ENCODE results near the gene APH1A.

GRCh38 chr1:149792436-149792952, 10.0 kb downstream of the FCGR1A start:
- PRO-cap, result unidirectional peak, plus-strand start at chr1:149792639

- PRO-cap, result no peak
Observed at GRCh38 chr1:149940439-149941761, 4.2 kb upstream of the MTMR11 start.

DNA sequence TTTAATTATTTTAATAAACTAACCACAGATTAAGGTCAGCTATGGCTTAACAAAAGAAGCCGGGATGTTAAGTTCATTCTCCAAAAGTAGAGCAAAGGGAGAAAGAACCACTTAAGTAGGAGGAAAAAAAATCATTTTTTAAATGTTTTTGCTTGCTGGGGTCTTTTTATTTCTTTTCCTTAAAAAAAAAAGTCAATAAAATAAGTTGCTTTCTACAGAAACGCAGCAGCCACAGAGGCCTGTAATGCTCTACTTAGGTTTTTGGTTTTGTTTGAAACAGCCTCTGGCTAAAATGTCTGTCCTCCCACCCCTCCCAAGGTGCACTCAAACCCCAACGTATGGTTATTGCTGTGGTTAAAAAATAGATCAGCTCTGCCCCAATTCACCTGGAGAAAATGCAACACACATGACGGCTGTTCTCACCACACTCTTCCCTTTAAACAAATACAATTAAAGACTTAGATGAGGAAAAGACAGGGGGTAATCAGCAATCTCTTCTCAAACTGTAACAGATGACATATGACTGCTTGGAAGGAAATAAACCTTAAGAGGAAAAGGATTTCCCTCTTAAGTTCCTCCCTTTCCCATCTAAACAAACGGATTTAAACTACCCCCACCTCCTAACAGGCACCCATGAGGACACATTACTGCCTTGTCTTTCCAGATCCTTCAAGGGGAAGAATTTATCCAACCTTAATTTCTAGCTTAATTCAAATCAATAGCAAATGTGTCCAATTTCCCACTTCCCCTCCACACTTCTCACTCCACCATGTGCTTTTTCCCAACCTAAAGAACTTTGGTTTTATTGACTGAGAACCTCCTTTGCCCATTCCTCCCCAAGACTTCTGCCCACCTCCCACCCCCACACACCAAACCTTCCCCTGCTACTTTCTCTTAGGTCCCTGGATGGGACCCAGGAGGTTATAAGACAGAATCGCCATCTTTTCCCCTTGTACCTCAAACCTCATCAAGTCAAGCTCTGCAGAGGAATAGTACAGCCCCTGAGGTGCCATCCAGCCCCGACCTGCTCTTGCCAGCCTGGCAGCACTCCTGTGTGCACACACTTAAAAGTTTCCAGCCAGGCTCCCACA, 6.3 kb upstream of the MTMR11 start:
- PRO-cap, result no peak

DNA sequence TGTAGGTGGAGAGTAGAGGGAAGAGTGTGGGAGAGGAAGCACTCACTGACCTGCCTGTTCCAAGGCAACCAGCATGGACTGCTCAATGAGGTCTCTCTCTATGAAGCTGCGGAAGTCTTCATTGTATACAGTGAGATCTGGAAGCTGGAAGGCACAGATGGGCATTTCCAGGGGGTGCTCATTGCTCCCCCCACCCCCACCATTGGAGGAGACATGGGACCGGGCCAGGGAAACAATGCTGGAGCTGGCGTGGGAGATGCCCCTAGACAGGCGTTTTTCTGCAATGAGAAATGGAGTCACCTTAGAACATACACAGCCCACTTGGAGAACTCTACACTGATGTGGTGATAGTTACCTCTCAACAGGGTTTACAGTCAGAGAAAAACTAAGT, 30.6 kb upstream of the MTMR11 start:
- PRO-cap, result no peak

- PRO-cap, result no peak
Observed at GRCh38 chr1:150148635-150149323, 937 bp upstream of the PLEKHO1 start.

DNA sequence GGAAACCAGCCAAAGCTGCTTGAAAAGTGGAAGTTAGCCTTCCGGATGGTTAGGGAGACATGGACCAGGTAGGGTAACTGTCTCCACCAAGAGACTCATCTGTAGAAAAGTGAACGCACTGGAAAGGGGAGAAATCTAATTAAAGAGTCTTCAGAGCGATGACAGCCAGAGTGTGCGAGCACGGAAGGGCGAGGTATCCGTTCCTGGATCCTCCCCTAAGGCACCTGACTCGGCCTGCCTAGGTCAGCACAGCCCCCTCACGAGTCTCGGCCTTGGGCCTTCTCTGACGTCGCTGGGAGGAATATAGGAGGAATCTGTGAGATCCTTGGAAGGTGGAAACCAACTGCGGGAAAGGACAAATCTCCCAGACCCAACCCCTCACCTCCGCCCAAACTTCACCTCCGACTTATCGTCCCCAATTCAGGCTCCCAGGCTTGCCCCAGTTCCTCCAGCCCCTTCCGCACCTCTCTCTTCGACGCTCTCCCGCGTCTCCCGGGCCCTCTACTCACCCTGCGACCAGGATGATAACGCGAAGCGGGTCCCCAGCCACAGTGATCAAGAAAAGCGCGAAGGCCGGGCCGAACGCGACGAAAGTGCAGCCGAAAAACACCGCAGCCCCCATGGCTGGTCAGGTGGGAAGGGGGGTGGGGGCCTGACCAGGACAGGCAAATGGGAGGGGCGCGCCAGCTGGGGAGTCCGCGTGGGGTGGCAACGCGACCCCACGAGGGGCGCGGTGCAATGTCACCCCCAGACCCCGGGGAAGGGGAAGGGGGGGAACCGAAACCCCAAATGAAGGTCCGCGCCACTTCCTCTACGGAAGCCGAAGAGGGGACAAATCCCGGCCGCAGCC, at the start of gene APH1A:
Gene APH1A (minus strand): TSS at position 828 of the 850 bp plus-strand sequence.
- PRO-cap, result bidirectional peak, plus-strand start outside the sequence, minus-strand start at position 785 of the sequence

DNA sequence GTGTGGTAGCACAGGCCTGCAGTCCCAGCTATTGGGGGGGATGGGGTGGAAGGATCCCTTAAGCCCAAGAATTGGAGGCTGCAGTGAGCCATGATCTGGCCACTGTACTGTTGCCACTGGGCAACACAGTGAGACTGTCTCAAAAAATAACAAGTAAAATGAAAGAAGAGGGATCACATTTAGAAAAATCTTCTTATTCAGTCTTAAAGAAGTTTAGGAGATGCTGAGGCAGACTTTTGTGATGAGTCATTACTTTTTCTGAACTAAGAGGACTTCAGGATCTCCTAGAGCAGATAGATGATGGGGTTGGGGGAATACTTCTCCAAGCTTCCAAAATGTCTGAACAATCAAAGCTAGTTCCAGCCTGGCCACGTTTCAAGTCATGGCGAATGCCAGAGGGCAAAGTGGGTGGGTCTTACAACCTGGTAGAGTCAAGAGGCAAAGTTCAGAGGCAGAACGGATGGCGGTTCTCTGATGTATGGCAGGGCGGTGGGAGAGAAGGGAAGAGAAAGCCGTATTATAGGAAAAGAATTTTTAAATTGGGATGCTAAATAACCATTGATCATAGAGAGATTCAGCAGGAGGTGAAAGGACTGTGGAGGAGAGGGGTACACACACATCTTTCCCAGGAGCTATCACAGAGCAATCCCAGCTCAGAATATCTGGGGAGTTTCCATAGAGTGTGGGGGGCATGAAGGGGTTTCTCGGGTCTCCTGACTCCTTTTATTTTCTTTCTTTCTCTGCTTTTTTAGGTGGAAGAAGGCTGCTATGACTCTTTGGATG, 2.1 kb upstream of the CIART start:
- PRO-cap, result no peak

DNA sequence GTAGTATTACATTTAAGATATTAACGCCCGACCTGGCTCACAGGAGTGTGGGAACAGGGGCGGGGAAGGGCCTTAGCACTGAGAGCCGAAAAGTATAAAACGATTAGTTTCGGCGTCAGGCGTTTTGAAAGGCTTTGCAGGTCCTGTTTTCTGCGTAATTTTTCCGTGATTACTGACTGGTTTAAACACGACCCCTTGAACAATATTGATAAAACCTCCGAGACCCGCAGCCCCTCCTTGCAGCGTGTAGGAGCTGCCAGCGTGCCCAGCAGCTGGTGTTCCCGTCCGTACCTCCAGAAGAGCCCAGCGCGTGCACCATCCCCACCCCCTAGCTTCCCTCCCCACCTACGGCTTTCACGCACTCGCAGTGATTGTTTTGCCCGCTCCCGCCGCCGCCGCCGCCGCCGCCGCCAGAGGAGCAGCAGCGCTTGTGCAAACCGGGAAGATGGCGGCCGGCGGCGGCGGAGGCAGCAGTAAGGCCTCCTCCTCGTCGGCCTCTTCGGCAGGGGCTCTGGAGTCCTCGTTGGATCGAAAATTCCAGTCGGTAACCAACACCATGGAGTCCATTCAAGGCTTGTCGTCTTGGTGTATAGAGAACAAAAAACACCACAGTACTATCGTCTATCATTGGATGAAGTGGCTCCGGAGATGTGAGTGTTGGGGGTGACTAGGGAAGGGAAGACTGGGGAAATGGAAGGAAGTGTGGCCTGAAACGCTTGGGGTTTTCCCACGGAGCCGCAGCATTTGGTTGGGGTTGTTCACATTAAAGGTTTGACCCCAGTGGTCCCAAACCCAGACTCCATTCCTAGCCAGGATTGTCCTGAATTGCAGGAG, 540 bp downstream of the RPRD2 start:
- PRO-cap, result bidirectional peak, plus-strand start at position 449 of the sequence, minus-strand start at position 294 of the sequence

DNA sequence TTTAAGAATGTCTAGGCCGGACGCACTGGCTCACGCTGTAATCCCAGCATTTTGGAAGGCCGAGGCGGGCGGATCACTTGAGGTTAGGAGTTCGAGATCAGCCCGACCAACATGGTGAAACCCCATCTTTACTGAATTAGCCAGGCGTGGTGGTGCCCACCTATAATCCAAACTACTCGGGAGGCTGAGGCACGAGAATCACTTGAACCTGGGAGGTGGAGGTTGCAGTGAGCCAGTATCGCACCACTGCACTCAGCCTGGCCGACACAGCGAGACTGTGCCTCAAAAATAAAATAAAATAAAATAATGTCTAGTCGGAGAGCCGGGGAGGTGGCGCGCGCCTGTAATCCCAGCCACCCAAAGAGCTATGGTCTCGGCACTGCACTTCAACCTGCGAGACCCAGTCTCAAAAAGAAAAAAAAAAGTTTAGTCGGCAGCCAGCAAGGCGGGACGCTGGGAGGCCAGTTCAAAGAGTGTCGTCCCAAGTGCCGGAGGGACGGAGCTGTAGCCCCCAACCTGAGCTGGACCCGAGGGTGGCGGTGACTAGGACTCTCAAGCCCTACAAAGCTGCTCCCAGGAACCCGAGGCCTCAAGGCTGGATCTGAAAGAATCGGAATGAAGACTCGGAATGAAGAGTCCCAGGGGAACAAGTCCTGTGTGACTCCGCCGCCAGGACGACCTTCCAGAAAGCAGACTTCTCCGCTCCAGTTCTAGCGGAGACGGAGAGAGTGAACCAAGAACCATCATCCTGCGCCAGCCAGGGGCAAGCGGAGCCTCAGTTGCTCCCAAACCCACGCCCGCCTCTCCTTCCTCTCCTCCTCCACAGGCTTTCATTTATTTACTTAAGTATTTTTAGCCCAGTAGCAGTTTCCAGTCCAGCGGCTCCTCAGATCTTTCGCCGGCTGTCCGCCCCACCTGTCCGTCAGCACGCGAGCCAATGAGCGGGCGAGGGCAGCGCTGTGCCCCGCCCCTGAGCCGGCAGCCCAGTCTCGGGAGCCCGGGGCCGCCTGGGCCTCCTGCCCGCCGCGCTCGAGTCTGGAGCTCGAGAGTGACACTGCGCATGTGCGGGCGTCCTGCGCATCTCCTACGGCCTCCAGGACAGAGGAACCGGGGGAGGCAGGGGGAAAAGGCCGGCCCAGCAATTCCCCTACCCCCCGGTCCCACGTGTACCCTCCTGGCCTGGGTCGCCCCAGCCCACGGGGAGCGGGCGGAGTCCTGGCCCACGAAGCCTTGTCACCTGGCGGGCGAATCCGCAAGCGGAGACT, 7.2 kb downstream of the ECM1 start:
- PRO-cap, result unidirectional peak, plus-strand start at position 435 of the sequence; bidirectional peak, plus-strand start at position 713 of the sequence, minus-strand start at position 597 of the sequence; bidirectional peak, plus-strand start at position 1,093 of the sequence, minus-strand start at position 933 of the sequence

DNA sequence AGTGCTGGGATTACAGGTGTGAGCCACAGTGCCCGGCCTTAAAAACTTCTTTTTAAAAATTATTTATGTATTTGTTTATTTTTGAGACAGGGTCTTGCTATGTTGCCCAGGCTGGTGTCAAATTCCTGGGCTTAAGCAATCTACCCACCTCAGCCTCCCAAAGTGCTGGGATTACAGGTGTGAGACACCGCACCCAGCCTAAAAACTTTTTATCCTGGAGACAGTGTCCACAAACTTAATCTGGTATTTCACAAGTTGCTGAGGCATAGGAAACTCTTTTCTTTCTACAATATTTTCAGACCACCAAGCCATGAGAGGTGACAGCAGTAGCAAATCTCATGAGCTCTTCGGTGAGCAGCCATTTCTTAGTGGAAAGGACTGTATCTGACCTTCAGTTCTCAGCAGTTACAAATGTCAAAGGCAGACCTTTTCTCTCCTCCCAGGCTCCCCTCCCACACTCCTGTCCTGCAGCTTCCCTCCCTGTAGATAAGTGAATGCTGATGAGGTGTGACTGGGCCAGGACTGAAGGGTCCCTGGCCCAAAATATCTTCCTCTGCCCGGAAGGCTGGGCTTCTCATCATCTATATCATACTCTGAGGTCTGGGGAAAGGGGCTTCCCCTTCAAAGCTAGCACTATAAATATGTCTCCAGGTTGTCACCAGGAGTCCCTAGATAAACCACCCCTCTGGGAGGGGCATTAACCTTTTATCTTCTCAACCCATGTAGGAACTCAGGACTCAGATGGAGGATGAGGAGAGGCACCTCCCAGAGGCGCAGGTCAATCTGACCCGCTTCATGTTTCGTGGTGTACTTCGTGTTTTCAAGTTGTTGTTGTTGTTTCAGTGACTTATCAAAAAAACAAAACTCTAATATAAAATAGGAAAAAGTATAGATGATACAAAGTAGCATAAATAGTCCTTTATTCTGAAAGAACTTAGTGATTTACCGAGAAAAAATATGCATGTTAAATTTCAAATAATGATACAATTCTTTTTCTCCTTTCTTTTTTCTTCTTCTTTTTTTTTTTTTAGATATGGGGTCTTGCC, 3.7 kb upstream of the ADAMTSL4 start:
- PRO-cap, result no peak

- PRO-cap, result no peak
Observed at GRCh38 chr1:150567033-150567149, 12.5 kb downstream of the MCL1 start.

DNA sequence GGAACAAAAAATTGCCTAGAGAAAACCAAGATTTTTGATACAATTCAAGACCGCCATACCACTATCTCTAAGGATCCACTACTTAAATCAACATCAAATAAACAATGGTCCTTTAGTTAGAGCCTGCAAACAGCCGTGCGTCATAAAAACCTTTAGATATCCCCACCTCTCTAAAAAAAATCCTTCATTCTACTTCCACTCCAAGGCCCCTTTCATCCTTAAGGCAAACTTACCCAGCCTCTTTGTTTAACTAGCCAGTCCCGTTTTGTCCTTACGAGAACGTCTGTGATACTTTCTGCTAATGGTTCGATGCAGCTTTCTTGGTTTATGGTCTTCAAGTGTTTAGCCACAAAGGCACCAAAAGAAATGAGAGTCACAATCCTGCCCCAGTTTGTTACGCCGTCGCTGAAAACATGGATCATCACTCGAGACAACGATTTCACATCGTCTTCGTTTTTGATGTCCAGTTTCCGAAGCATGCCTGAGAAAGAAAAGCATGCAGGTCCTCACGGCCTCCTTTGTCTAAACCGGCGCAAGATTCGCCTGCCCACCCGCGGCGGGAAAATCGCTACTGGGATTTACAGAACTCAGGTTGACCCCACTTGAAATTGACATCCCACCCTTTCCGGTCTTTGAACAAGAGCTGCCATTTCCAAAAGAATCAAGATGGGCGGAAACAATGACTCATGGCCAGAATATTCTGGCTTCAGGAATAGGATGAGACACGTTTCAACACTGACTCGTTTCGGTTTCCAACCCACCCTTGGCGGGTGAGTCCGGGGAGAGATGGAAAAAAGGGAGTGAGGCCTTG, 1.2 kb downstream of the MCL1 start:
- PRO-cap, result no peak

DNA sequence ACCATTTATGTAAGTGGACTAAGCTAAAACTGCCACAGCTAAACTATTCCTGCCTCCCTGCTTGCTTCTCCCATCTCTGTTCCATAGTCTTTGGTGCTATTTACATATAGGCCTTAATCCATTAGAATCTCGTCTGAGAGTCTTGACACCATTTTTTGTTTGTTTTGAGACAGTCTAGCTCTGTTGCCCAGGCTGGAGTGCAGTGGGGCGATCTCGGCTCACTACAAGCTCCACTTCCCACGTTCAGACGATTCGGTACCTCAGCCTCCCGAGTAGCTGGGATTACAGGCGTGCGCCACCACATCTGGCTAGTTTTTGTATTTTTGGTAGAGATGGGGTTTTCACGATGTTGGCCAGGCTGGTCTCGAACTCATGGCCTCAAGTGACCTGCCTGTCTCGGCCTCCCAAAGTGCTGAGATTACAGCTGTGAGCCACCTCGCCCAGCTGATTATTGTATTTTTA, 832 bp upstream of the MCL1 start:
- PRO-cap, result no peak

- PRO-cap, result no peak
Observed at GRCh38 chr1:150628547-150629201, 738 bp downstream of the ENSA start.

DNA sequence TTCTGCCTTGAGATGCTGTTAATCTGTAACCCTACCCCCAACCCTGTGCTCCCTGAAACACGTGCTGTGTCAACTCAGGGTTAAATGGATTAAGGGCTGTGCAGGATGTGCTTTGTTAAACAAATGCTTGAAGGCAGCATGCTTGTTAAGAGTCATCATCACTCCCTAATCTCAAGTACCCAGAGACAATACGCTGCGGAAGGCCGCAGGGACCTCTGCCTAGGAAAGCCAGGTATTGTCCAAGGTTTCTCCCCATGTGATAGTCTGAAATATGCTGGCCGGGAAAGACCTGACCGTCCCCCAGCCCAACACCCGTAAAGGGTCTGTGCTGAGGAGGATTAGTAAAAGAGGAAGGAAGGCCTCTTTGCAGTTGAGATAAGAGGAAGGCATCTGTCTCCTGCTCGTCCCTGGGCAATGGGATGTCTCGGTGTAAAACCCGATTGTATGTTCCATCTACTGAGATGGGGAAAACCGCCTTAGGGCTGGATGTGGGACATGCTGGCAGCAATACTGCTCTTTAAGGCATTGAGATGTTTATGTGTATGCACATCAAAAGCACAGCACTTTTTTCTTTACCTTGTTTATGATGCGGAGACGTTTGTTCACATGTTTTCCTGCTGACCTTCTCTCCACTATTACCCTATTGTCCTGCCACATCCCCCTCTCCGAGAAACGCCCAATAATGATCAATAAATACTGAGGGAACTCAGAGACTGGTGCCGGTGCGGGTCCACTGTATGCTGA, 5.8 kb upstream of the ENSA start:
- PRO-cap, result no peak

DNA sequence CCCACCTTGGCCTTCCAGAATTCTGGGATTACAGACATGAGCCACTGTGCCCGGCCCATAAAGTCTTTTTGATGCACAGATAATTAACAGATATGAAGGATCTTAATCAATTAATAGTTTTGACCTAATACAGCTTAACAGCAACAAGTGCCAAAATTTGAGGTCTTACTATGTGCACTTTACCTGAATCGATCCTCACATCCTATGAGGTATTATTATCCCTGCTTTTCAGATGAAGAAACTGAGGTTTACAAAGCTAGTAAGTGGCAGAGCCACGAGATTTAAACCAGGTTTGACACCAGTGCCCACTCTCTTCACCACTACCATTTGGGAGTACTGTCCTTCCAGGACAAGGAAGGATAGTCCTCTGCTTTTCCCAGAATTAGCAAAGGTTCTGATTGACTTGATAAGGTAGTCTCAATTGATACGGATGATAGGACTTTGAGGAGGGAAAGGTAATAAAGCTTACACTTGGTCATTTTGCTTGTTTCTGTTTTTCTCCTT, 2.3 kb downstream of the C1orf56 start:
- PRO-cap, result no peak

DNA sequence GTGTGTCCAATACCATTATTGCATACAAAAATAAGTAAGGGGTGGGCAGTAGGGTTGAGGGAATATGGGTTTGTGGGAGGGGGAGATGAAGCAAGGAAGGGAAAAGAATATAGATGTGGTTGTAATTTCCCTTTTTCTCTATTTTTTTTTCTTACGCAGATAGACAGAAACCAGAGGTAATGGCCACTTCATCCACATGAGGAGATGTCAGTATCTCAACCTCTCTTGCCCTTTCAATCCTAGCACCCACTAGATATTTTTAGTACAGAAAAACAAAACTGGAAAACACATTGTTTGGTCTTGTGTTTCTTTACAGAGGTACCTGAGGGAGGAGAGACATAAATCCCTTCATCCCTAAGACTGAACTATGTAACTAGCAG, 2.7 kb downstream of the C1orf56 start:
- PRO-cap, result no peak

DNA sequence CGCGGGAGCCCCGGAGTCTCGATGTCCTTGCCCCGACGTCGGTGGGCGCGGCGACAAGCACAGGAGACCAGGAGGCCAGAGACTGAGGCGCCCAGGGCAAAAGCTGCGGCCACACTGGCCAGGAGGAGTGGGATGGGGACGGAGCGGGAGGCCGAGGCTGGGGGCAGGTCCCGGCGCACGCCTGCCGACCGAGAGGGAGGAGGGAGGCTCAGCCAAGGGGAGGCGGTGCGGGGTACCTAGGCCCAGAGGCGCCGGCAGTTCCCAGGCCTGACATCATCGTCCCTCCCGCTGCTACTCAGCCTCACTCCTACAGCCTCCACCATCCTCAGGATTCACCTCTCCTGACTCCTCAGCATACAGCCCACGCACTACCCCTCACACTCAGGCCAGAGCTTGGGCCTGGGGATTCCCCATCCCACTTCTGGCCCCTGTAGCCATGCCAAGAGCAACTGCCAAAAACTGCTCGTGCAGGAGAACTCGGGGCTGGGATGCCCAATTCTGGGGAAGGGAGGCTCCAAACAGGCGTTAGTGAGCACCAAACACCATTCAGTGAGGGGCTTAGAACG, 13.0 kb downstream of the SEMA6C start:
- PRO-cap, result no peak

DNA sequence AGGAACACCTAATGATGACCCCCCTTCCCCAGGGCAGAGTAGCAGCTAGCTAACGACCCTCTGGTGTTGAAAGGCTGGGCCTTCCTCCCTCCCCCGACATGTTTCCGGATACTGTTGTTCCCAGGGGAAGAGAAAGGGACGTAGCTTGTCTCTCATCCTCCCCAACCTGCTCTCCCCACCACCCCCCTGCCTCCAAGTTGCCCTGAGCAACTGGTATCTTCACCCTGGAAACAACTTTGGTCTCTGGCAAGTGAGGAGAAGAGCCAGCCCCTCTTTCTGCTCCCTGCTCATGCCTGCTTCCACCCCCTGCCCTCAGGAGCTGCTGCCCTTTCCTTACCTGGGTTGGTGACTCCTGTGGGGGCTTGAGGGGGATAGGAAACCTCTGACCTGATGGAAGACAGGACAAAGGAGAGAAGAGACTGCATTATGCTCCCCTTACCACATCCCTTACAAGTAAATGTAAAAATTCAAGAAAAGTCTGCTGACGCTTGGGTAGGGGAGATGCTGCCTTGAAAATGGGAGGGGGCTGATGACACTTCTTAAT, 2.3 kb downstream of the SEMA6C start:
- PRO-cap, result no peak

DNA sequence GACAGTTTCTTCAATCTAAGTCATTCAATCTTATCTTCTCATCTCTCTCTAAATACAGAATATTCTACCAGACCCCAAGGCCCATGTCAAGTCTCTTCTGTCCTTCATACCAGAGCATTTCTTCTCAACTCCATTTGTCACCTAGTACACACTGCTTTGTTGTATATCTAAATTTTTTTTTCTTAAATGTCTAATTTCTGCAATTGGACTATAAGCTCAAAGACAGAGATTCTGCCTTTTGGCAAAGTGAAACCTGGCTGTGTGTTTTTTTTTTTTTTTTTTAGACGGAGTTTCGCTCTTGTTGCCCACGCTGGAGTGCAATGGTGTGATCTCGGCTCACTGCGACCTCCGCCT, 22.0 kb downstream of the ZNF687 start:
- PRO-cap, result no peak

Measured in ReNcell CX (cell line).